OCI-LY7 (cell line): ENCODE measurements around the genes MKRN1, TMEM178B and AGK.

- PRO-cap: no peak
- RAMPAGE, long total RNA: no peak
These were observed 67.5 kb downstream of the PARP12 start for GRCh38 chr7:139995173-139995687.

- PRO-cap: no peak
- RAMPAGE, long total RNA: no peak
These were observed 2.4 kb downstream of the PARP12 start for GRCh38 chr7:140060235-140060841.

DNA sequence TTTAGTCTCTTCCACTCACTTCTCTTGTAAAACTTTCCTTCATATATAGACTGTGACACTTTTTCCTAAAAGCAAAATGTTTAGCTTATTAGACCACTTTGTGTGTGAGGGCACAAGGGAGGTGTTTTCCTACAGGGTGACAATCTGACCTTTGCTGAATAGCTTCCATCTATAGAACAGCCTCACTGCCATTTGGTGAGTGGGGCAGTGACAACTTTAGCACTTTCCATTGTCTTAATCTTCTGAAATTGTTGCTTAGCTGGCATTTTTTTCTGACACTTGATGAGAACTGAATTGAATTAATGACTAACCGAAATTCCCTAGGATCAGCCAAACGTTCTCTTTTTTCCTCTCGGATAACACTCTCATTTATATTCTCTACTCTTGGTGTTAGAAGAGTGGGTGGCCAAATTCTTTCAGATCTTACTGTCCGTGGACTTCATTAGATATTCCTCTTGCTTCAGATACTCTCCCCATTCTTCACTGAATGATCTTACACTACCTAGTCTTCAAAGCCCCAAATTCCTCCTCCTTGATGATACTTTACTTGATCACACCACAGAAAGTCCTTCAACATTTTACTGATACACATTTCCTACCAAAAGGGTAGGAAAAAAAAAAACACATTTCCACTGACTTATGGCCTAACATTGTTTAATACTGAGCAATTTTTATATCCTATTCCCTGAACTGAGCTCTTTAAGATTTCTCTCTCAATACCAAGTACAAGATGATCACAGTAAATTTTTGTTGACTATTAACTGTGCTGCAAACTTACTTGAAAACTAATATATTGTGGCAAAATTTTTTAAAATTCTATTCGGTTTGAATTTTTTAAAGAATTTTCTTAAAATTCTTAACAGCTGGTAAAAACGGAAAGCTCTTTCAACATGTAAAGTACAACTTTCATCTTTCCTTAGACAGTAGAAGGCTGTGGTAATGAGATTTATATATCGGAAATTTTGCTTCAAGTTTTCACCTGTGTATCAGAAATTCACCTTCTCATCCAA is 29.9 kb downstream of the KDM7A start:
- PRO-cap: no peak
- RAMPAGE, long total RNA: no peak

- PRO-cap: no peak
- RAMPAGE, long total RNA: no peak
These were observed 11.2 kb downstream of the KDM7A start for GRCh38 chr7:140165503-140165985.

- PRO-cap: unidirectional peak, plus-strand start at chr7:140210301; bidirectional peak, plus-strand start at chr7:140210465, minus-strand start at chr7:140210487
- RAMPAGE, long total RNA: no peak
These were observed 33.3 kb upstream of the KDM7A start for GRCh38 chr7:140210029-140210624.

DNA sequence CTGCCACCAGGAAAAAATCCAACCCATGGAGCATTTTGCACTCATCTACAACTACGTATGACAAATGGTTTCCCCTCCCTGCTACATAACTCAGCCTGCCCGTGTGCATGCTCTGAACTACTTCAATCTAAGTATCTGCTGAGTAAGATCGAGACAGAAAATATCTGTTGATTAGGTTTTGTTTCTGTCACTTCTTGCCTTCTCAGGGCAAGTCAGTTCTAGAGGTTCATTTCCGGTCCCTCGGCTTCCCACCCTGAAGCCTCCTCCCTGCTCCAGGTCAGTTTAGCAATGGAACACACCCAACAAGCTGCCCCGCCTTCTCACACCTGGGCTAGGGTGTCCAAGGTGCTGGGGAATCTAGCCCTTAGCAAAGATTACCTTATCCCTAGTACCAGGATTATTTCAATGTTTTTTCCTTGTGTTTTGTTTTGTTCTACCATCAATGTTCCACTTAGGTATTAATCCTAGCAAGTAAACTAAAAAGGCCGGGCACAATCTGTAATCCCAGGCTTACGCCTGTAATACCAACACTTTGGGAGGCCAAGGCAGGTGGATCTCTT is 35.8 kb upstream of the KDM7A start:
- PRO-cap: no peak
- RAMPAGE, long total RNA: no peak

DNA sequence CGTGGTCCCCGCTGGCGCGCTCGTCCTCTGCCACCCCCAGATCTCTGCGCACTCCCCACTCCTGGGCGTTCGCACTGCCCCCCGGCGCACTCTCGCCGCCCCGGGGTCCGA is 53.5 kb upstream of the KDM7A start:
- PRO-cap: no peak
- RAMPAGE, long total RNA: no peak

GRCh38 chr7:140358290-140359059 is 39.9 kb downstream of the SLC37A3 start:
- PRO-cap: no peak
- RAMPAGE, long total RNA: no peak

DNA sequence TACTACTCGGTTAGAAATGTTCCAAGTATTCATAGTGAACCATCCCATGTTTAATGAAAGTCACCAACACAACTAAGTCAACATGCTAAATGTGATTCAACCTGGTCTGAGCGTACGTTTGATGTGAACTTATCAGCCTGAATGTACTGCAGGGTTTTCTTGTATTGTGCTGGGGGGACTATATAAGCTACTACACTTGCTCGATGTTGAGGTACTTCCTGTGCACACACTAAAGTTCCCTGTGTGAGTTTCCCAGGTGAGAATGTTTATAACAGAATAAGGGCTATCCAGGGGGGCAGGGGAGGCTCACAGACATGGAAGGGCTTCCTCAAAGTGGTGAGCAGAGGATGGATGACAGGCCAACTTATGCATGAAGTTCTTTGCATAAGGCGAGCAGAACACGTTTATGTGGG is 22.0 kb downstream of the SLC37A3 start:
- PRO-cap: no peak
- RAMPAGE, long total RNA: no peak

DNA sequence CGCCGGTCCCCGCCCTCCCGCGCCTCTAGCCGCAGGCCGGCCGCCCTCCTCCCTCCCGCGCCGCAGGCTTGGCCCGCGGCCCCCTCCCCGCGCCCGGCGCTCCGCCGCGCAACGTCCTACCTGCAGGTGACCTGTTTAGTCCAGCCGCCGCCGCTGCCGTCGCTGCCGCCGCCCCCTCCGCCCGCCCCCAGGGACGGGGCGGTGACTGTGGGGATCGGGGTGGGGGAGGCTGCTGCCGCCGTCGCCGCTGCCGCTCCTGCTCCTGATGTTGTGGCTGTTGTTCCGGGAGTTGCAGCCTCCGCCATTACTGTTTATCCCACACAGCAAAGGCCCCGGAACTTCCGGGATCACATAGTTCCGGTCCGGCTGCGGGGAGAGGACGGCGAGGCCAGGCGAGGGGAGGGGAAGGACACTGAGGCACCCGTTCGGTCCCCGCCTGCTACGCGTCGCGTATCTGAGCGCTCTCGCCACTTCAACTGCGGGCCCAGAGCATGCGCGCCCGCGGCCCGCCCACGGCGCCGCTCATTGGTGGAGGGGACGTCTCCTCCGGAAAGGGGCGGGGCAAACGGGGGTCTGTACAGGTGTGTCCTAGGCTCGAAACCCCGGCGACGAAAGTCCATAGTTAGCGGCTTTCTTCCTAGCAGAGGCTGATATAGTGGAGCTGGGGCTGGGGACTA is at the start of gene MKRN1:
TSS of gene MKRN1 (minus strand) at position 466 of the 677 bp plus-strand sequence.
- PRO-cap: bidirectional peak, plus-strand start at position 619 of the sequence, minus-strand start at position 325 of the sequence
- RAMPAGE, long total RNA: no peak

- PRO-cap: no peak
- RAMPAGE, long total RNA: no peak
These were observed 36.0 kb downstream of the DENND2A start for GRCh38 chr7:140604652-140604894.

DNA sequence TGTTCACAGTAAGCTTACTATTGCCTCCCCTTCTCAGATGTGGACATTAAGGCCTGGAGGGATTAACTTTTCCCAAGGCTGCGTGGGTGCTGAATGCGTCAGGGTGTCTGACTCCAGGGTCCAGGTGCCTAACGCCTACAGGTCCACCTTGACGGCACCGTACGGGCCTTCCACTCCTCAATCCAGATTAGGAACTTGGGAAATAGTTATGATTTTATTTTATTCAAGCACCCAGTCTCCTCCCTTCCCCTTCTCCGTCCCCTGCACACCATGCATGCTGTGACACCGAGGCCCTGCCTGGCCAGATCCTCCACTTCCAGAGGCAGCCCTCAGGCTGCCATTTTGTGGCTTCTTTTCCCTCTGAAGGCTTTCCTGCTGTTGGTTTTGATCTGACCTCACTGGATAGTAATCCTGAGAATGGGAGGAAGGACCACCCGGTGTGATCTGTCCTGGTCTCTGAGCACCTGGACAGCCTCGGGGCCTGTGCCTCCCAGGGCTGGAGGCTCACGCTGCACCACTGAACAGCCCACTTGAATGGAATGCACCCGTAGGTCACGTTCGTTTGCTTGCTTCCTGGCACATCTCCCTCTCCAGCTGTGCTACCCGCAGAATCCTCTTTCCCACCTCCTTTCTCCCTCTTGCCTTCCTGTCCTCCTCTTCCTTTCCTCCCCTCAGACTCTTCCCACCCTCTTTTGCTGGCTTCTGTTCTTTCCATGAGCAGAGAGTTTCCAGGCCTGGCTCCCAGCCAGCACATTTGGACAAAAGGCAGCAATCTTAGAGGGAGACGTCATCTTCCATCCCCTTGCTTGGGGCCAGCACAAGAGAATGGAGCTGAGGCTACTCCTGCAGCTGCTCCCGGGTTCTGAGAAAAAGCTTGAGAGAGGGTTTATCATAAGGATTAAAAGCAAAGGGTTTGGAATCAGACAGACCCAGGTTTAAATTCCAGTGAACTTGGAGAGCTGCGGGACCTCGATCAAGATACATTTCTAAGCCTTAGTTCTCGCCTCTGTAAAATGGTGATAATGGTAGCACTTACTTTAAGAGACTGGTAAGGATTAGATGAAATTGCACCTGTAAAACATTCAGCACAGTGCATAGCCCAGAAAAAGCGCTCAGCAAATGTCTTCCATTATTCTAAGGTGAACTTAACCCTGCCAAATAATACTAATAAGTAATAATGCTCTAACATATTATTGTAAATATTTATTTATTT is 14.2 kb downstream of the DENND2A start:
- PRO-cap: no peak
- RAMPAGE, long total RNA: no peak

- PRO-cap: no peak
- RAMPAGE, long total RNA: no peak
These were observed 27.8 kb downstream of the NDUFB2 start for GRCh38 chr7:140723769-140725218.

DNA sequence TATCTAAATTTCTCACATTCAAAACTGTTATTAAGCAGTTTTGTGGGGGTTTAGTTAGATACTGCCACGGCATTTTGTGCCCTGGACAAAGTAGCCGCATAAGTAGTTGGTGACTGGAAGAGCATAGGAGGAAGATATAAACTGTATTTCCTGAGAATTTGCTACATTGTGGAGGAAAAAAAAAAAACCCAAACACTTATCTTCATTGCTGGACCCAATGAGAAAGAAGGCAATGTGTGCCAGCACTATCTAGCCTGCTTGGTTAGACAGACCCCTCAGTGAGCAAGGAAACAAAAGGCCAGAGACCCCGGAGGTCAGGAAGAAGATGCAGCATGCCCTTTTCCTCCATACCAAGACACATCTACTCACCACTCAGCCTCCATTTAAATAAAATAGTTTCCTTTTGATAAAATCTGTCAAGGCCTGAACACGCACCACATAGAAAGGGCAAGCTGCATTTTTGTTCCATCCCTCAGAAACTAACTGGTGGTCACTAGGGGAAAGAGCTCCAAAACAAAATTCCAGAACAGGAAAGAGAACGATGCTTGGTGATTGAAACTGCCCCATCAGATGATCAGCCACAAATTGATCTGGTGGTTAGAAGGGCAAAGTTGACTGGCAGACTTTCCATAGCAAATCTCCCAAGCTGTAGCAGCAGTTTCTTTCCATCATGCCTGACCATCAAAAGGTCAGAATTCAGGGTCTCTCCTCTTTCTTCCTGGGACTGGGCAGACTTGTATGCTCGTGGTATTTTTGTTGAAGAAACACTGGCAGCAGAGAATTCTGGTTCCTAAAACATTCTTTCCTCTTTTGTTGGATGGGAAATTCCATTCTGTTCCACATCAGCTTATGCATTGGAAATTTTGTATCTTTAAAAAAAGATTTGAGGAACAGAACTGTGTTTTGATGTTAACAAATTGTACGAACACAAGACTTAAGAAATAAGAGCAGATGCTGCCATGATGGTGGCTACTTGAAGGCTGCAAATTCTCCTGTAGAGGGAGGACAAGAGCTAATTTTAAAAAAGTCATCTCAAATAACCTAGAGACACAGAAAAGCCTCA is 29.3 kb downstream of the NDUFB2 start:
- PRO-cap: no peak
- RAMPAGE, long total RNA: no peak

DNA sequence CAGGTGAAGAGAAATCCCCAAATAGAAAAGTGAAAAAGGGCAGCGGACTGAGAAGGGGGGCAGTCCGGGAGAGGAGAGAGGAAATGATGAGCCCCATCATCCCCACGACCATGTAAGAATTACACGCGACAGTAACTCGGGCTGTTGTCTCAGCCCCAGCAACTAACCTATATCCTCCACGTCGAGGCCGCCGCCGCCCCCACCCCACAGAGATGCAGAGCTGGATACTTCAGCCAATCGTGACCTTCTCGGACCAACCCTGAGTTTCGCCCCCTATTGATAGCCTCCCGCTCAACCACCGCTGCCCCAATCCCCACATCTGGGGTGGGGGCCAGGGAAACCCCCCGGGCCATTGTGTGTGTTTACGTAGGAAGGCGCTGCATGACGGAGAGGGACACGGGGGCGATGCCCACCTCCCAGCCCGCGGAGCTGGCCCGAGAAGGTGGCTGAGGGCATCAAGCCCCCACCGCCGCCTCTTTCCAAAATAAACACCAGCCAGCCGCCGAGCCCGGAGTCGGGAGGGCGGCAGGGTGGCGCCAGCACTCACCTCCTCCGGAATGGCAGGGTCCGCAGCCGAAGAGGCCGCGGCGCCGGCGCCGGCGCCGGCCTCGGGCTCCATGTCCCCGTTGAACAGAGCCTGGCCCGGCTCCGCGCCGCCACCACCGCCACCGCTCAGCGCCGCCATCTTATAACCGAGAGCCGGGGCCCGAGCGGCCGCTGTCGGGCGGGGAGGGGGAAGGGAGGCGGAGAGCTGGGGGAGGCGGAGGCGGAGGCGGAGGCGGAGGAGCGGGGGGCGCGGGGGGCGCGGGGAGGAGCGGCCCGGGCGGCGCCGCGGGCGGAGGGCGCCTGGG is 485 bp downstream of the BRAF start:
- PRO-cap: bidirectional peak, plus-strand start at position 309 of the sequence, minus-strand start at position 121 of the sequence; bidirectional peak, plus-strand start at position 811 of the sequence, minus-strand start at position 690 of the sequence
- RAMPAGE, long total RNA: no peak

GRCh38 chr7:141073800-141075035 is at the start of gene TMEM178B:
TMEM178B (plus strand) TSS chr7:141074064.
- PRO-cap: no peak
- RAMPAGE, long total RNA: no peak

DNA sequence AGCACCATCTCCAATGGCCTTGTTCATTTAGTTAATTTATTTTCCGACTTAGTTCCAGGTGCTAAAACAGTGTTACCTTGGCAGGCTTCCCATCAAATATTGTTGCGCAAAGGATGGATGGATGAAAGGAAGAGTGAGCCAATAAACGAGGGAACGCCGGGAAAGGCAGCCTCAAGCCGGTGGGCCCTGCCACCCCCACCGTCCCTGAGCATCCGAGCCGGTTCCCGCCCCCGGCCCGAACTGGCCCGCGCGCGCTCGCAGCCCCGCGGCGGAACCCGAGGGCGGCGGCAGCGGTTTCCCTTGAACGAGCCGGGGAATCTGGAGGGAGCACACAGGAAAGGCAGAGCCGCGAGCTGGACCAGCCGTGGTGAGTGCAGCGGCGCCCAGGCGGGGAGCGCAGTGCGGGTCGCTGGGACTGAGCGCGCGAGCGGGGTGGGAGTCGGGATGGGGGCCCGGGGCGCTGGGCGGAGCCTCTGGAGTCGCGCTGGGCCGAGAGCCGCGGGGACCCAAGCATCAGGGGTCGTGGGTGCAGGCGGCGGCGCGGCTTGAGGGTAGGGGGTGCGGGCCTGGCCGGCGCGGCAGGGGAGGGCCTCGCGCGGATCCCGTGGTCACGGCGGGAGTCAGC is at the start of gene AGK:
TSS of gene AGK (plus strand) at position 343 of the 625 bp plus-strand sequence.
- PRO-cap: bidirectional peak, plus-strand start at position 343 of the sequence, minus-strand start at position 242 of the sequence
- RAMPAGE, long total RNA: start-site peak on the plus strand centred at position 338 of the sequence, 28 bp wide, 183 and 70 reads in 2 replicates

DNA sequence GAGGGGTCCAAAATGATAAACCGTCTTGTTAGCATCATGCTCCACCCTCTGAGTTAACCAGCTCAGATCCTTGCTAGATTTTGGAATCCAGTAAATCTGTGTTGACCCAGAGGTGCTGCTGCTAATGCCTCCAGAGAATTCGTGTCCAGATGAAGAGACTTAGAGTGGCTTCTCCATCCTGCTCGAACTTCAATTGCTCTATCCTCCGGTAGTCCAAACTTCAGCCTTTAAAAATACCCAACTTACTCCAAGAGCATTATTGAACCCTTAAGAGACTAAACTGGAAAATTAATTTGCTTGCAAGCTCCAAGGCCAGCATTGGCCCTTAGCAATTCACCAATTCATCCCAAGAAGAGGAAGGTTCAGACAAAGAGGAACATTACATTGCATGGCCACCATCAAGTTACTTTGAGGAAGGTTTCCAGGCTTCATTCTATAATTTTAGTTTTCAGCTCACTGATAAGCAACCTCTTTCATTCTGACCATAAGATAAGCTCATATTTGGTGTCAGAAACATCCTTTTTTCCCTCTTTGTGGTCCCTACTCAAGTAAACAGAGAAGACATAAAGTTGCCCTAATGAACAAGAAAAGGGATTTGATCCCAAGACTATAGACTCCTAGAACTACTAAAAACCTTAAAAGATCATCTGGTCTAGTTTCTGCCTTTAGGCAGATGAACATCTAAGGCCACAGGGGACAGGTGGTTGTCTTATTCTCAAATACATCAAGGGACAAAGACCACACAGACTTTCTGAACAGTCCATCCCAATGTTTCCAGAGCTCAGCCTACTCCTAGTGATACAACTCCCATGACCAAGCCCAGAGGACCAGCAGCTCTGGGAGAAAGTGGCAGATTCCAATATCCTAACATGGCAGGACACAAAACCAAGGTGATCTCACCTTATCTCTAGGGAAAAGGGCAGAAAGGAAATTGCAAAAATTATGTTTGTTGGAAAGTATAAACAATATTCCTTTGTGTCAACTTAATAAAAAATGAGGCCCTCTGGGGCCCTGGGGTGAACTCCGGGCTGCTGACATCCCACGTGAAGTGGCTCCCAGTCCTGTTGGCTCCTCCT is 40.0 kb downstream of the DENND11 start:
- PRO-cap: no peak
- RAMPAGE, long total RNA: no peak

- PRO-cap: no peak
- RAMPAGE, long total RNA: no peak
These were observed 35.9 kb downstream of the DENND11 start for GRCh38 chr7:141666004-141666496.

GRCh38 chr7:141701144-141701445 is 871 bp downstream of the DENND11 start:
- PRO-cap: no peak
- RAMPAGE, long total RNA: no peak